HTERT-HM (cell line): ENCODE data around the genes MTCH1, FGD2 and PIM1.

DNA sequence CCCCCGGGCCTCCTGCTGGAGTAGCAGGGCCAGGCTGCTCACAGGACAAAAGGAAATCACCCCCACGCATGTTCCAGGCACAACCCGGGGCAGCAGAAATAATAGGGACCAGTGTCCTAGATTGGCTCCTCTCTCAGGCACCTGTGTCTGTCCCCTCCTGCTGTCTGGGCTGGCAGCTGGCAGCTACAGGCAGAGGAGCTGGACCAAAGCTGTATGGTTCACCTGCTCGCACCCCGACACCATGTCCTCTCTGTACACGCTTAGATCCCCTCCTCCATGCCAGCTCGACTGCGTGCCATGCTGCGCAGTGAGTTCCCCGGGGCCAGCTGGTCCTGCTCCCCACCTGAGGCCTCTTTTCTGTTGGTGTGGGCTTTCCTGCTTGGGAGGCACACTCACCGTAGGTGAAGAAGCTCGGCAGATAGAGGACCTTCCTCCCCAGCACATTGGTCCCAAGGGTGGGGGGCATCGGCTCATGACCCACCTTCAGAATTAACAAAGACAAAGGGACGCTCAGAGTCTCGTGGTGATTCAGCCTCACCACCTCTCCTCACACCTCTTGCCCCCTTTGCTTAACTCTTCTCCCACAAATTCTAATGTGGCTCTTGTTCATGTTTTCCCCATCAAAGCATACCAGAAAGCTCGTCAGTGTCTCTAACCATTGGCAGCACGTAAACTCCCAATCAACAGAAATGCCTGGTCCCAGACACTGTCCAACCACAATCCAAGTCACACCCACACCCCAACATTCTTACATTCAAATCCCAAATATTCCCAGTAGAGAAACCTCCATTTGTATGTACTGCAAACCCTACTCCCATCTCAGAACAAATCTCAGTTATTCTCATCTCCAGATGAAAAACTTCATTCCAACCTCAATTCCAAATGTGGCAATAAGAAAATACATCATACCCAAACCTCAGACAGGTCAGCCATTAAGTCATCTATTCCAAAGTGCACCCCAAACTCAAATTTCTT, 4.5 kb downstream of the MTCH1 start:
- RRBS: 39% methylated on average over 3 of the region's 17 CpGs

- RRBS: 1% methylated on average over 28 of the region's 97 CpGs
These were observed at the start of gene MTCH1 for GRCh38 chr6:36985980-36987051. Gene MTCH1 (minus strand): TSS chr6:36986196.

- RRBS: no CpG with 5 or more reads among the region's 10 CpGs
These were observed at the start of gene FGD2 for GRCh38 chr6:37005242-37005970. Gene FGD2 (plus strand): TSS chr6:37005655.

DNA sequence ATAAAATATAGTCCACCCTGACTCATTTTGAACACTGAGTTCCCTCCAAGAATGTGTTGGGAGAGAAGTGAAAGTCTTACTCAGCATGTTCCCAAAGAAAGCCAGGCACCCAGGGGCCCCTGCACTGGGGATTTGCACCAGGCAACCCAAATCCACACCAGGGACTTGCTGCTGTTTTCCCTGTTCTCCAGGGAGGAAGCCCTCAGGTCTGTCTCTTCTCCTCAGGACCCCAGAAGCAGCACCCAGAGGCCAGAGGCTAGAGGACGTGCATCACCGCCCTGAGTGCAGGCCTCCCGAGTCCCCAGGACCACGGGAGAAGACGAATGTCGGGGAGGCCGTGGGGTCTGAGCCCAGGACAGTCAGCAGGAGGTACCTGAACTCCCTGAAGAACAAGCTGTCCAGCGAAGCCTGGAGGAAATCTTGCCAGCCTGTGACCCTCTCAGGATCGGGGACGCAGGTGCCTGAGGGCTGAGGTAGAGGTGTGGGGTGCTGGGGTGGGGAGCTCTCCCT, 3.2 kb downstream of the FGD2 start:
- RRBS: no CpG with 5 or more reads among the region's 10 CpGs

- RRBS: no CpG with 5 or more reads among the region's 18 CpGs
These were observed 22.2 kb downstream of the FGD2 start for GRCh38 chr6:37027510-37028168.

DNA sequence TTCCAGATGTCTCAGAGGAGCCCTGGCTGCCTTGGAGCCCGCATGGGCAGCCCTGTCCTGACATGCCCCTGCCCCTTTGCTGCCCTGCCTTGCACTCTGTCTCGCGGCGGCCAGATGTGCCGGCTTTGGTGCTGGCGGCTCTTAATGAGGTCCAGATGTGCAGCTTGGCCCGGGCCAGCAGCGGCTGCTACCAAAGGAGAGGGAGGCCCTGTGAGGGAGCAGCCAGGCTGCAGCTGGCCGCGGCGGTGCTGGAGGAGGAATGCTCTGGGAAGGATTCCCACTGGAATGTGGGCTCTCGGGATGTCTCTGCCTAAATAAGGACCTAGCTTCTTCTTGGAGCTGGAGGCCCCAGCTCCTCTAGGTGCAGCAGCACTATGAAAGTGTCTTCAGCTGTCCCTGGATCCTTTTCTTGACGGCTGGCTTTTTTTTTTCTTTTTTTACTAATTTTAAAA, 72.5 kb downstream of the FGD2 start:
- RRBS: 3% methylated on average over 3 of the region's 13 CpGs

GRCh38 chr6:37136903-37137450, 33.0 kb upstream of the PIM1 start:
- RRBS: no CpG with 5 or more reads among the region's 15 CpGs

DNA sequence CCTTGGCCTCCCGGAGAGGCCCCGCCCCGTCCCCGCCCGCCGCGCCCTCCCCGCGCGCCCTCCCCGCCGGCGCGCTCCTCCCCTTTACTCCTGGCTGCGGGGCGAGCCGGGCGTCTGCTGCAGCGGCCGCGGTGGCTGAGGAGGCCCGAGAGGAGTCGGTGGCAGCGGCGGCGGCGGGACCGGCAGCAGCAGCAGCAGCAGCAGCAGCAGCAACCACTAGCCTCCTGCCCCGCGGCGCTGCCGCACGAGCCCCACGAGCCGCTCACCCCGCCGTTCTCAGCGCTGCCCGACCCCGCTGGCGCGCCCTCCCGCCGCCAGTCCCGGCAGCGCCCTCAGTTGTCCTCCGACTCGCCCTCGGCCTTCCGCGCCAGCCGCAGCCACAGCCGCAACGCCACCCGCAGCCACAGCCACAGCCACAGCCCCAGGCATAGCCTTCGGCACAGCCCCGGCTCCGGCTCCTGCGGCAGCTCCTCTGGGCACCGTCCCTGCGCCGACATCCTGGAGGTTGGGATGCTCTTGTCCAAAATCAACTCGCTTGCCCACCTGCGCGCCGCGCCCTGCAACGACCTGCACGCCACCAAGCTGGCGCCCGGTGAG, at the start of gene PIM1:
Gene PIM1 (plus strand): TSS at position 87 of the 597 bp plus-strand sequence.
- RRBS: 2% methylated on average over 28 of the region's 71 CpGs

DNA sequence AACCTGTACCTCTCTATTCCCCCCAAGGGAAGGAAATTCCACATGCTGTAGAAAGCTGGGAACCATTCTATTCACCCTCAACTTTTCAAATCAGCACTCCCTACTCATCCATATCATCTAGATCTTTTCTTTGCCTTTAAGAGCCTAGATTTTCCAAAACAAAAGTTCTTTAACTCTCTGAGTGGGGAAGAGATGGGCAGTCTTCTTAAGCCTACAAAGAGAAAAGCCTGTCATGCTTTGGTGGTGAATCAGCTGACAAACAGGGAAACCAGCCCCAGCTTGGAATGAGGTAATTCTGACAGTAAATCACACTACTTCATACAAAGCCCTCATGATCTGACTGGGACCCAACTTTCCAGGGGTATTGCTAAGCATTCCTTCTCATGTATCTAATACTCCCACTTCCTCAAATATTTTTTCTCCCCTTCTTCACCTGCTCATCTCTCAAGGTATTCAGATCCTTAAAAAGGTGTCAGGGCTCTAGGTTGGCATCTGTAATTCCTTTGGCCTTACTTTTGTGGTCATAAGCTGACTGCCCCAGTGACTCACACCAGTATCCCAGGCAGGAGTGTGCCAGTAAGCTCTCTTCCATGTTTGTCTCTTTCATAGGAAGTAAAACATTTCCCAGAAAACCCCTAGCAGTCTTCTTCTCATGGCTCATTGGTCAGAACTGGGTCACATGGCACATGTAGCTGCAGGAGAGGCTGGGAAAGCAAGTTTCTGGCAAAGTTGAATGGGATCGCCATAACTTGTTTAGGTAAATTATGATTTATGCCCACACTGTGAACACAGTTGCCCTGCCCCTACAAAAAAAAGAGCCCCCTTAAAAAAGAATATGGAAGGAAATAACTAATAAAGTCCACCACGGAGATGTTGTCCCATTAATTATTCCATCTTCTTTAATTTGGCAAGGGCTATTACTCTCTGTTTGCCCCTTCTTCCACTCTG, 15.0 kb upstream of the TBC1D22B start:
- RRBS: no CpG with 5 or more reads among the region's 2 CpGs

- RRBS: no CpG with 5 or more reads among the region's 4 CpGs
These were observed 2.5 kb downstream of the CMTR1 start for GRCh38 chr6:37435468-37435918.

DNA sequence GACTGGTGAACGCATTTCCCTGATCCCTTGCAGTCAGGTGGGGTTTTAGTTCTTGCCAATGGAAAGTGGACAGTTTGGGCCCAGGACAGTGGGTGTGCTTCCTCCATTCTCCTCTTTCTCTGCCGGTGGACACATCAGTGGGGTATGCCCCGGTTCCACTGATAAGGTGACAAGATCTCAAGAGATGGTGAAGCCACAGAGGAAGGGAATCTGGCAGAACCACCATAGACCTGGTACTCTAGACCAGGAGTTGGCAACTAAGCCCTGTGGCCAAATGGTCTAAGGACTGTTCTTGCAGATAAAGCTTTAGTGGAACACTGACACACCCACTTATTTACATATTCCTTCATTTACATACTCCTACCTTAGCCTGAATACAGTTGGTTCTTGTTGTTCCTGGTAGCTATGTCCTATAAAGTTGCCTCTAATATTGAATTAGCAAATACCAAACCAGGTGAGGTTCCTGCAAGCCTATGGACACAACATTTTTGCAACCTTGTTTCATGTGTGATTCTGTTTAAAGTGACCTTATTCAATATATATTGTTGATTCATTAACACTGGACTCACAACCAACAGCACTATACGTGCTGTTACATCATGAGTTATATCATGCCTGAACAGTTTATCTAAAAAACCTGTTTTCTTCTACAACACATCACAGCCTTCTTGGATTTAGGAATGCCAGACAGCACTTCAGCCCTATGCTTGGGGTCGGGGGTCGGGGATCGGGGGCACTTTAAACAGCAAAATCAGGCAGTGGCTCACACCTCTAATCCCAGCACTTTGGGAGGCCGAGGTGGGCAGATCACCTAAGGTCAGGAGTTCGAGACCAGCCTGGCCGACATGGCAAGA, 2.6 kb downstream of the CCDC167 start:
- RRBS: no CpG with 5 or more reads among the region's 10 CpGs

DNA sequence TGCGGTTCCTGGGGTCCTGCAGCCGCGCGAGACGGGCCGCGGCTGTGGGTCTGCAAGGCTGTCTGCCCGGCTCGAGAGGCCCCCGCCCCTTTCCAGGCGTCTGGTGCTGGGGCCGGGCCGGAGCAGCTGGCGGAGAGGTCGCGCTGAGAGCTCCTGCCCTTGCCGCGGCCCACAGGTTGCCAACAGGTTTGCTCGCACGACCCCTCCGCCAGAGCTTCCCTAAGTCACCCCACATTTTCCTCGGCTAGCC, 919 bp upstream of the MDGA1 start:
- RRBS: under 1% methylated on average over 10 of the region's 22 CpGs

DNA sequence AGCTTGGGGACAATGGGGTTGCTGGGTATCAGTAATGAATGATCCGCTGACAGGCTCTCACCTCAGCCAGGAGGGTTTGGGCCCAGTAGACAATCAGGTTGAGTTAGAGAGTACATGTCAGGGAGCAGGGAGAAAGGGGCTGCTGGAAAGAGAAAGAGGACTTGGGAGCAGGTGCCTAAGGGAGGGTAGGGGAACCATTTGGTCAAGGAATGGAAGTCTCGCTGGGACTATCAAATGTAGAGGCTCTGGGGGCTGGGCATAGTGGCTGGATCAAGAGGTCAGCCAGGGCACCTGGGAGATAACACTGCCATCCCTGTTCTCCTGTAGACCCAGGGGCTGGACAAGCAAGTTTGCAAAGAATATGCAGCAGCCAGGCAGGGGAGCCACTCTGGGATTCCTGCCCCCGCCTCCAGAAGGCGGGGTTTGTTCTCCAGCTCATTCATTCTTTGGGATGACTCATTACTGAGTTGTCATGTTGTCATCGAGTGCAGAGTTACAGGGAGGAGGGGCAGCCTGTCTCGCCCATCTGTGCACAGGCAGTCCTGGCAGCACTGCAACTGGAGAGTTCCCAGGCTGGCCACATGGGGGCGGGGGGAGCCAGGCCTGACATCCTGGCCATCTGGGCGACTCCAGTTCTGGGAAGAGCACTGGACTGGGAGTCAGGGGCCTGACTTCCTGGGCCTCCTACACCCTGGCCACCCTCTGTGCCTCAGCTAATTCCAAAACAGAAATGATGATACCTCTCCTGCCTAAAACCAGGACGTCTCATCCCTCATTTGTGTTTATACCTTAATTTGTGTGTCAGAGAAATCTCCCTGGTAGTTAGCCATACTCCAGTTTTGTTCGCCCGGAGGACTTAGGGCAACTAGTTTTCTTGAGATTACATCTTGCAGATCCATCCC, 28.2 kb upstream of the ZFAND3 start:
- RRBS: no CpG with 5 or more reads among the region's 11 CpGs

- RRBS: no CpG with 5 or more reads among the region's 5 CpGs
These were observed 12.0 kb downstream of the ZFAND3 start for GRCh38 chr6:37831293-37832085.

GRCh38 chr6:37848567-37849382, 29.2 kb downstream of the ZFAND3 start:
- RRBS: no CpG with 5 or more reads among the region's 8 CpGs

- RRBS: no CpG with 5 or more reads among the region's 5 CpGs
These were observed 141.6 kb downstream of the ZFAND3 start for GRCh38 chr6:37960871-37961767.

DNA sequence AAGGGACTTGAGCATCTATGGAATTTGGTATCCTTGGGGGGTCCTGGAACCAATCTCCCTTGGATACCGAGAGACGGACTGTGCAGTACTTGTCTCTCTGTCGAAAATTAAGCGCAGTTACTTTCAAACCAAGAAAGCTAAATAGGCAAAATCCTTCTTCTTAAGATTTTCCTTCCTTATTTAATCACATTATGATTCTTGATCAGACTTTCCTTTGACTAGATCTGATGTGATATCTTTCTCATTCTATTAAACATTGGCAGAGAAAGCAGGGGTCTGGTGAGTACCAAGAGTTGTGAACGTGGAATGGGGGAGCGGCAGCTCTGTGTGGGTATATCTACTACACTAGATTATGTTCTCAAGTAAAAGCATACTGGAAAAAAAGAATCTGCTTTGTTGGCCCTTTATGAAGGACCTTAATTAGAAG, 292.4 kb downstream of the ZFAND3 start:
- RRBS: no CpG with 5 or more reads among the region's 6 CpGs

- RRBS: no CpG with 5 or more reads among the region's 19 CpGs
These were observed 357.8 kb downstream of the ZFAND3 start for GRCh38 chr6:38177248-38177761.

GRCh38 chr6:38212462-38212898, 393.0 kb downstream of the ZFAND3 start:
- RRBS: no CpG with 5 or more reads among the region's 5 CpGs

GRCh38 chr6:38542806-38543516, 96.8 kb downstream of the BTBD9 start:
- RRBS: no CpG with 5 or more reads among the region's 4 CpGs